ENCODE measurements around the genes ST14 and ADAMTS15.

GRCh38 chr11:130159554-130159893 is at the start of gene ST14:
Gene ST14, plus strand, starts transcription at chr11:130159782.
- RRBS = 20% methylated on average over 20 of the region's 35 CpGs

- RRBS = 29% methylated on average over 1 of the region's 34 CpGs
These were observed 30.0 kb downstream of the ST14 start for GRCh38 chr11:130189412-130190241.

GRCh38 chr11:130209225-130209774 is 49.7 kb downstream of the ST14 start:
- RRBS = 58% methylated on average over 15 of the region's 39 CpGs

GRCh38 chr11:130230060-130231094 is 70.8 kb downstream of the ST14 start:
- RRBS = no CpG with 5 or more reads among the region's 4 CpGs

- RRBS = no CpG with 5 or more reads among the region's 10 CpGs
These were observed 73.3 kb downstream of the ST14 start for GRCh38 chr11:130232533-130233653.

DNA sequence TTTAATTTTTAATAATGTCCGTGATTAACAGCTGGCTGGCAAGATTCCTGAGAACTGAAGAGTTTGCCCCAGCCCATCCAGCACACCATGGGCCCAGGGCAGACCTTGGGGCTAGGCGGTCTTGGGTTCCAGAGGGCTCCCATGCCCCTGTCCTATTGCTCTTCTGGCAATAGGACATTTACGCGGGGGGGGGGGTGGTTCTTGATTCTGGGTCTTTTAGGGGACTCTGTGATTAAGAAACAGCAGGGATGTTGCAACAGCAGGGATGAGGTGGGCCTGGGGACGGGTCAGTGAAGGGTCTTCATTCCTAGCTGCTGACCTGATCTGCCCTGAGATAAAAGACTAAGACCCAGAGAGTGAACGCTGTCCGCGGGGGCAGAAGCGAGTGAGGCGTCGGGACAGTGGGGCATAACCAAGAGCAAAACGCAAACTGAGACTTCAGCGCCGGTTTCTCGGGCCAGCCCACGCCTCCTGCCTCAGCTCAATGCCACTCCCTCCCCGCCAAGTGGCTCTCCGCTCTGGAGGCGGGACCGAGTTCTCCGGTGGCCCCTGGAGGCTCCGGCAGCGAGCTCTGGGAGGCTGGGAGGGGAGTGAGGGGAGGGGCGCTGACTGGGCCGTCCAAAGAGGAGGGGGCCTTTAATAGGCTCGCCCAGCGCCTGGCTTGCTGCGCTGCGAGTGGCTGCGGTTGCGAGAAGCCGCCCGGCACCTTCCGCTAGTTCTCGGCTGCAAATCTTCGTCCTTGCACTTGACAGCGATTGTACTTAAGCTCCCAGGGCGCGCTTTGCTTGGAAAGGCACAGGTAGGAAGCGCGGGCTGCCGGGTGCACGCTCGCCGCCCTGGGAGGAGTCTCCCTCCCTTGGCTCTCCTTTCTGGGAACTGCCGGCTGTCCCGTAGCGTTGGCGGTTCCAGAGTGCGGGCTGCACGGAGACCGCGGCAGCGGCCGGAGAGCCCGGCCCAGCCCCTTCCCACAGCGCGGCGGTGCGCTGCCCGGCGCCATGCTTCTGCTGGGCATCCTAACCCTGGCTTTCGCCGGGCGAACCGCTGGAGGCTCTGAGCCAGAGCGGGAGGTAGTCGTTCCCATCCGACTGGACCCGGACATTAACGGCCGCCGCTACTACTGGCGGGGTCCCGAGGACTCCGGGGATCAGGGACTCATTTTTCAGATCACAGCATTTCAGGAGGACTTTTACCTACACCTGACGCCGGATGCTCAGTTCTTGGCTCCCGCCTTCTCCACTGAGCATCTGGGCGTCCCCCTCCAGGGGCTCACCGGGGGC is at the start of gene ADAMTS15:
ADAMTS15 (plus strand) TSS at position 667 of the 1,277 bp plus-strand sequence.
- RRBS = 3% methylated on average over 44 of the region's 81 CpGs

GRCh38 chr11:130449610-130450638 is 1.5 kb downstream of the ADAMTS15 start:
- RRBS = no CpG with 5 or more reads among the region's 61 CpGs

- RRBS = no CpG with 5 or more reads among the region's 6 CpGs
These were observed 61.9 kb downstream of the ADAMTS15 start for GRCh38 chr11:130510326-130510792.

DNA sequence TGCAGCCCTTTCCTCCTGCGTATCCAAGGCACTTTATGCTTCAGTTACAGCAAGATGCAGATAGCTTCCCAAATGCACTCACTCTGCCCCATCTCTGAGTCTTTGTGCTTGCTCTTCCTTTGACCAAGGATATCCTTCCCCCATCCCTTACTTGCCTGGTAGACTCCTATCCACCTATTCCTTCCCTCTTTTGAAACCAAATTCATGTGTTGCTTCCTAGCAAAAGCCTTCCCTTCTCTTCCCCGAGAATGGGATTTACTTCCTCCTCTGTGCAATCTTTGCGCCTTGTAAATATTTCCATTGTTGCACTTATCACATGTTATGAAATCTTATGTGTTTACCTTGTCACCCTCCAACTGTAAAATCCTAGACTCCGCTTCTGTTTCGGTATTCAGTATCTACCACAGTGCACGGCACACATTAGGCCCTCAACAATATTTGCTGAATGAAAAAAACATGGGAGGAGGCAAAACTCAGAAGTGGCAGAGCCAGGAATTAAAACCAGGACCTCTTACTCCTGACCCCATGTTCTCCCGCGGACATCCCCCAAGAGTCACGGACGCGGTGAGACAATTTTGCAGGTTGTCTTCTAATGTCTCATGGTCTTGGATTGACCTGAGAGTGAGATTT is 197.1 kb downstream of the ADAMTS15 start:
- RRBS = no CpG with 5 or more reads among the region's 11 CpGs

DNA sequence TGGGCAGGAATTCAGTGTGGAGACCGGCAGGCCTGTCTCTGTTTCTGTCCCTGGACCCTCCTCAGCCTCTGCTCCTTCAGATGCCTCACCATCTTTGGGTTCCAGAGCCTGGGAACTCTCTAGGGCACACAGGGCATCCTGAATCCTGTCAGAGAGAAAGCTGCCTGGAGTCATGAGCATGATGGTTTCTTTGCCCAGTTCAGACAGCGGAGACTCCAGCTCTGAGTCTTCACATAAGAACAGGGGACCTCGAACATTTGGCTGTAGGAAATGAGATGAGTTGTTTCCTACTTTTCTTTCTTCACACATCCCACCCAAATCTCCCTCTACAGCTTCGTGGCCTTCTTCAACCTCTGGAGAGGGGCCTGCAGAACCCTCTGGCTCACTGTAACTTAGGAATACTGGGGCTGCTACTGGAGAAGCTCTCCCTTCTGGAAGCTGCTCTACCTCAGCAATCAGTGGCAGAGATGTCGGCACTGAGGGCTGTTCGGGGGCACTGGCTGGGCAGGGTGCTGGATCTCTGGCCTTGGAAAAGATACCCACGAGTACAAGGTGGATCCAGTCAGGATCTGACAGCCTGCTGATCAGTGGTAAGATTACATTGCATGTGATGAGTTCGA is 1.6 kb downstream of the SNX19 start:
- RRBS = no CpG with 5 or more reads among the region's 8 CpGs

GRCh38 chr11:131414372-131414785 is 44.0 kb downstream of the NTM start:
- RRBS = no CpG with 5 or more reads among the region's 2 CpGs

DNA sequence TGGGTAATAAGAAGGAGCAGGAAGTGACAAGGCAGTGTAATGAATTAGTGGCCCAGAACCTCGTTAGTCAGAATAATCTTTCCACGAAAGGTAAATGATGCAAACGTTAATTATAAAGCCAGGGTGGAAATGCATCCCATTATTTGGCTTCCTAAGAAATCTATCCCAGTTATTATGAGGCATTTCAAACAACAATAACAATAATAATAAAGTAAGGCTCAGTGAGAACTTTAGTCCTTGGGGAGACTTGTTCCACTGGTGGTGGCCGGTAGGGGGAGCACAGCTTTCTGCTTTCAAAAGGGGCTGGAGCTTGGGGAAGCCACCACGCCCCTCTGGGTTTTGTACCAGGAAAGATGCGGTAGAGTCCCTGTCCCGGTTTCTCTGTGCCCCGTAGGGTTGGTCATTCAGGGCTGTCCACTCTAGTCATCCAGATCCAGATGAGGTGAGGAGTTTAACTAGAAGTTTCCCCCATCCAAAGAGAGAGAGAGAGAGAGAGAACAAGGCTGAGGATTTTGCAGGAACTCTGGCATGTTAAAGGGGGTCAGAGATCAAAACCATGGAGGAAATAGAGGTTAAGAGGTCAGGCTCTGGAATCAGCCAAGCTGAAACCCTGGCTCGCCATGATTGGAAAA is 298.4 kb downstream of the NTM start:
- RRBS = no CpG with 5 or more reads among the region's 9 CpGs

DNA sequence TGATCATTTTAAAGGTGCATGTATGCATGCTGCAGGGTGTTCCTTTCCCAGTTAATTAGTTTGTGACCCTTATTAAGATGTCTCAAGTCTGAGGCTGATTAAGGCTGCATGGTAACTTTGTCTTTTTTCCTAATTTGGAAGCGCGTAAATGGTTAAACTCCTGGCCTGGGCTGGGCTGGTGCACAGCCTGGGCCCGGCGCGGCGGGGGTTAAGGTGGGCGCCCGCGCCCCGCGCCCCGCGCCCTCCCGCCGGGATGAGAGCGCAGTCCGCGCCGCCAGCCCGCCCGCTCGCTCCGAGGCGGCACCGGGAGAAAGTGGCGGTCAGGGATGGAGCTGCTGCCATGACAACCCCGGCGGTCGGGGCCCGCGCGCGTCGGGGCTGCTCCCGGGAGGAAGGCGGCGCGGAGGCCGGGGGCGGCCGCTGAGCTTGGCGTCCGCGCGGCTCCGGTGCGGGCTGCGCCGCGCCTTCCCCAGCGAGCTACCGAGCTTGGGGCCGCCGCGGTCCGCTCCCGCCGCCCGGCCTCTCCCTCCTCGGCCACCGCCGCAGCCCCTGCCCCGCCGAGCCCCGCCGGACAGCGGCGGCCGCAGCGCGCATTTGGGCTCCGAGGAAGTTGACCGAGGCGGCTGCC is 539.9 kb downstream of the NTM start:
- RRBS = 2% methylated on average over 61 of the region's 74 CpGs

- RRBS = 53% methylated on average over 36 of the region's 76 CpGs
These were observed 37.1 kb downstream of the IGSF9B start for GRCh38 chr11:133919411-133920325.

GRCh38 chr11:133954912-133956180 is 1.4 kb downstream of the IGSF9B start:
- RRBS = 6% methylated on average over 33 of the region's 84 CpGs

DNA sequence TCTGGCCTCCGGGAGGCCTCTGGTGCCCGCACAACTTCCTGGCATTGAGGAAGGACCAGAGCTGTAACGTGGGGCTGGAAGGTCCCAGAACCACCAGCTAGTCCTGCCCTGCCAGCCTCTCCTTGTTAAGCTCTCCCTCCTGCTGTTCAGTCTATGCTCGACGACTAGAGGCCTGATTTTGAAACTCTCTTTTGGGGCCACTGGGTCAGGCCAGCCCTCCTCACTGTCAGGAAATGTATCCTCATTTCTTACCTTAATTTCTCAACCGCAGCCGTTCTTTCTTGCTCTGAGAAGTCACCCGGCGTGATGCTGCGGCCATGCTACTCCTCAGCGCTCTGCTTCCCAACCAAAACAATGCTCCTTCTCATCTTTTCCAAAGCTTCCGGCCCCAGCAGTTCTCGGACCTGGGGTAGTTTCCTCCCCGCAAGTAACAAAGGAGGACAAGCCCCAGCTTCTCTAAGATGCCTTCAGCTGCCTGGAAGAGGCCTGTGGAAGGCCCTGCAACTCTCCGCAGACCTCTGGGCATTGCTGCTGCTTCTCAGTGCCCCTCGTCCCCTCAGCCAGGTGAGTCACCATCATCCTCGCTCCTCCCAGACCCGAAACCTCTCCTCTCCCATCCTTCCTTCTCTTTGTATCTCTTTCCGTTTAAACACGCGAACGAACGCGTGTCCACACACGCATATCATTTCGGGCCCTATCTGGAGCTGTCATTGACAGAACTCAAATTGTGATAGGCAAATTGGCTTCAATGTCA is 22.3 kb upstream of the JAM3 start:
- RRBS = no CpG with 5 or more reads among the region's 26 CpGs

- RRBS = 4% methylated on average over 16 of the region's 40 CpGs
These were observed 529 bp downstream of the JAM3 start for GRCh38 chr11:134069340-134069861.

DNA sequence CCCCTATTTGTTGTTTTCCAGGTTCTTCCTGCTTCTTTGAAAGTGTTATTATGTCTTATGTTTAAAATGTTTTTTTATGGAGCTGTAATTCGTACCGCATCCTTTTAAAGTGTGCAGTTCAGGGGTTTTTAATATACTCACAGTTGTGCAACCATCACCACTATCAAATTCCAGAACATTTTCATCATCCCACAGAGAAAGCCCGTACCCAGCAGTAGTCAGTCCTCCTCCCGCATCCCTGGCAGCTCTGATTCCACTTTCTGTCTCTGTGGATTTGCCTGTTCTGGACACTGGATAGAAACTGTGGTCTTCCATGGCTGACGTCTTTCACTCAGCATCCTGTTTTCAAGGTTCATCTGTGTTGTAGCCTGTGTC is 73.7 kb downstream of the JAM3 start:
- RRBS = no CpG with 5 or more reads among the region's 5 CpGs

GRCh38 chr11:134177892-134178377 is 45.8 kb downstream of the NCAPD3 start:
- RRBS = no CpG with 5 or more reads among the region's 2 CpGs